Occipital lobe (tissue), 2 donors: ENCODE measurements around a stretch of chr17.

GRCh38 chr17:17693037-17694235, 12.2 kb downstream of the RAI1 start:
- RAMPAGE, long total RNA: no peak

GRCh38 chr17:17696714-17697796, 15.8 kb downstream of the RAI1 start:
- RAMPAGE, long total RNA: no peak

- RAMPAGE, long total RNA: no peak
Observed at GRCh38 chr17:17738772-17739368, 57.6 kb downstream of the RAI1 start.

DNA sequence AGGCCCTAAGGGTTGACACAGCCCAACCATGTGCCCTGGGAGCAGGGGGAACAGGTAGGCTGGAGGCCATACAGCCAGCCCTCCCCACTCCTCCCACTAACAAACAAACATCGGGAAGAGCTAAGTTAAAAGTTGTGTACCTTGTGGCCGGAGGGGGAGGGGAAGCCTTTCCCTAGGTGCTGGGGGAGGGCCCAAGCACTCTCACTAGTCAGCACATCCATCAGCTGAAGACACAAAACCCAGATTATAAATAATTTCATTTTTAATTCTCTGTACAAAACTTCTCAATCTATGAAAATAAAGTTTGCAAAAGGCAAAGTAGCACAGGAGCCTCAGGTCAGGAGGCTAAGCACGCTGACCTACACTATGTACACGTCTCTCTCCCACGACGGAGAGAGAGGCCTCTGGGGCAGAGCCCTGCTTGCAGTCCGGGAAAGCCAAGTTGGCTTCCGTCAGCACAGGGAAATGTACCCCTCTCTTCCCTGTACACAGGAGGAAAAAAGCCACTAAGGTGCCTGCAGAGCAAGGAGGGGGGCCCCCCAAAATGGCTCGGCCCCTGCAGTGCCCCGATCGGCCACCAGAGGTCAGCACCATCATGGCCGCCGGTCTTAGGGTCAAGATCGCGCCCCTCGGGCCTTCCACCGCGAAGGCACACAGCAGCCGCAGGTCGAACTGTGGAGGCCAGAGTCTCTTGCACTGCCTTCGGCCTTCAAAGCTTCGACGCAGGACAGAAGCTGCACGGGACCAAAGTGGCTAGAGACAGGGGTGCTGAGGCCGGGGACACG, 24.8 kb downstream of the SREBF1 start:
- RAMPAGE, long total RNA: no peak

DNA sequence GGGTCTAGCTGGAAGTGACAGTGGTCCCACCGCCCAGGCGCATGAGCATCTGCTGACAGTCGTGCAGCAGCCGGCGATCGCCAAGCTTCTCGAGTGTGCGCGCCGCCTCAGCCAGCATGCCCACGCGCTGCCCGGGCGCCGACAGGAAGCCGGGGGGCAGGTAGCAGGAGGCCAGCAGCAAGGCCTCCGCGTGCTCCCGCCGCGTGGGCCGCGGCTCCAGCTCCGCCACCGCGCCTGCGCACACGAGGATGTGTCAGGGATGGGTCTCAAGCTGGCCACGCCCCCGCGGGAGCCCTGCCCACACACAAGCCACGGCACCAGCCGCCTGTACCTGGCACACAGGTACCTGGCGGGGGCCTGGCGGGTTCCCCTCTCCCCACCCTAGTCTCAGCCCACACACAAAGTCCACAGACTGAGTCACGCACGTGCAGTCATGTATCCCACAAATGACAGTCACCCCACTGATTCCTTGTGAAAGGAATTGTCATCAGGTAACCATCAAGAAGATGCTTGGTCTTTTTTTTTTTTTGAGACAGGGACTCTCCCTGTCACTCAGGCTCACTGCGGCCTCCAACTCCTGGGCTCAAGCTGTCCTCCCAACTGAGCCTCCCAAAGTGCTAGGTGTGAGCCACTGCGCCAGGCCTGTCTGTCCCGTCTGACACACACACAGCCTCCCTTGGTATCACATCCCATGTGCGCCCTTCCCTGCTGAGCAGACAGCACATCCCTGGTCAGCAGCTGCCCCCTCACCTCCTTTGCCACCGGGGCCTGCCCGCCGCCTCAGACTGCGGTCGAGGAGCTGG, 24.0 kb downstream of the SREBF1 start:
- RAMPAGE, long total RNA: no peak

DNA sequence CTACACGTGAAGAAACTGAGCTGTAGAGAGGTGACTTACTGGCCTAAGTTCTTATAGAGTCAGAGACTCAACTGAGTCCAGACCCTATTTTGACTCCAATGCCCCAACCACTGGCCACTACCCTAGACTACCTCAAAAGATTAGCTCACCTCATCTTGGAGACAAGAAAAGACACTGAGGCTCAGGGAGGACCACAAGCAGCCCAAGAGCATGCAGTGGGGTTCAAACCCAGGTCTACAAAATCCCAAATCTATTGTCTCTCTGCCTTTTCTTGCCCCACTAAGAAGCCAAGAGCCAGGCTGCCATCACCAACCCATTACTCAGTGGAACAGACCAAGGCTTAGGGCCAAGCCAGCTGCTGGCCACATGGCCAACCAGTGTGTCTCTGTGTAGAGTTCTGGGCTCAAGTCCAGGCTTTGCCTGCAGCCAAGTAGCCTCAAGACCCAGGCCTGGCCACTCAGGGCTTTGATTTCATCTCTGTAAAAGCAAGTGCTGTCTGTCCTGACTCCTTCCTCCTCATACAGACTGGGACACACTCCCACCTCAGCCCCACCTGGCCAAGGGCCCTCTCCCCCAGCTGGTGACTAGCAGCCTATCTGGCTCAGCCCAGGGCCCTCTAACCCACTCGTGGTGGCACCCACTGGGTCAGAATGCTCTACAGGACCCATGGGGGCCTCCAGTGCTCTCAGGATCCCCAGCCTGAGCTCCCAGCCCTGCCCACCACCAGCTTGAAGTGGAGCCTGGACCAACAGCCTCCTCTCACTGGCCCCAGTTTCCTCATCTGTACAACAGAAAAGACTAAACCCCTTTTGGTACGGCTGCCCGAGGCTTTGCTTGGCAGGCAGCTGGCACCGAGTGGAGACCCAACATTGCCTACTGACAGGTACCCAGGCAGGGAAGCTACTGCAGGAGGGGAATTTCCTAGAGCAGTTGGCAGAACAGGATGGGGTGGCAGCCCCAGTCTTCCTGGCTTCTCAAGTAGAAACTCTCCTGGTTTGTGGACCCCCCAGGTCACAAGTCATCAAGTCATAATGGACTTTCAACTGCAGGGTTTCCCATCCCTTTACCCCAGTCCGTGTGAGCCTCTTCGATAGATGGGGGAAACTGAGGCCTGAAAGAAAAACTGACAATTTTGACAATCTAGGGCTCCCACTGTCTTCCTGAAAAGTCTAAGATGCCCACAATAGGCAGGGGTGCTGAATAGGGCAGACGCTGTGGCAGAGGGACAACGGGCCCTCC, 14.4 kb downstream of the SREBF1 start:
- RAMPAGE, long total RNA: no peak

GRCh38 chr17:17842987-17843626, 6.3 kb upstream of the SREBF1 start:
- RAMPAGE, long total RNA: no peak

- RAMPAGE, long total RNA: no peak
Observed at GRCh38 chr17:17928767-17929361, 43.3 kb downstream of the TOM1L2 start.

DNA sequence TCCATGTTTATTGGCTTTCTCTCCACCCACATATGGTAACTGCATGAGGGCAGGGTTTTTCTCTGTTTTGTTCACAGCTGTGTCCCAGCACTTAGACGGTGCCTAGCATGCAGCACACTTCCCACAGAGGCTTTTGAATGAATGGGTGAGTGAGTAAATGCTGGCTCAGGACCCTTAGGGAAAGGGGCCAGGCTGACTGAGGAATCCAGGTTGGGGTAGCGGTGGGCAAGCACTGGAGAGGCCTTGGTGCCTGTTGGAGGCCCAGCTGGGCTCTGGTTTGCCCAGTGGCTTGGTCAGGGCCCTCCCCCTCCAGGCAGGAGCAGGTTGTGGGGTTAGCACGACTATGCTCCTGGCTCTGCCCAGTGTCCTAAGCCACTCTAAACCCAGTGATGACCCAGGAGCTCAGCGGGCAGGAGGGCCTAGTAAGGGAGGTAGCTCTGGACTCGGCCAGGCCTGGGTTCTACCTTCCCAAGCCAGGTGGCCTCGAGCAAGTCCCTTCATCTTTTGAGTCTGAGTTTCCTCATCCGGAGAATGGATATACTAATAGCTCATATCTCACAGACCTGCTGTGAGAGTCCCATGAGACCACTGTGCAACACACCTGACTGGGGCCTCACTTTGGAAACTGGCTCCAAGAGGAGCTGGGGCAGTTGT, 7.5 kb downstream of the MYO15A start:
- RAMPAGE, long total RNA: no peak

DNA sequence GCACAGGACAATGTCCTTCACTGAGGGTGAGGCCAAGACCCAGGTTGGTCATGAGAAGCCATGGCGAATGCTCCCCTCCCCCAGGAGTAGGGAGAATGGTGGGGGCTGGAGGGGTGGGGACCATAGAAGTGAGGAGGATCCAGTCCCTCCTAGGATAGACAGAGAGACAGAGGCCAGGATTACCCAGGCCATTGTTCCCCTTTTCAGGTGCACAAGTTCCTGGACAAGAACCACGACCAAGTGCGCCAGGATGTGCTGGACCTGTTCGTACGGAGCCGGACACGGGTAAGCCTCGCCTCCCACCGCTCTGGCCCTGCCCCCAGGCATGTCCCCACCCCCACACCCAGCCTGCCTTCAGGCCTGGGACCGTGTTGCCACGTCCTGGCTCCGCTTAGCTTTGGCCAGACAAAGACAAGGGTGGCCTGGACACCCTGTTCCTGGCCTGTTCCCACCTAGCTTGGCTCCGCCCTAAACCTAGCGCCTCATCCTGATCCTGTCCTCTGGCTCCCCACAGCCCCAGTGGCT, 30.8 kb downstream of the MYO15A start:
- RAMPAGE, long total RNA: no peak

GRCh38 chr17:18157972-18158722, 25.5 kb upstream of the ALKBH5 start:
- RAMPAGE, long total RNA: no peak

DNA sequence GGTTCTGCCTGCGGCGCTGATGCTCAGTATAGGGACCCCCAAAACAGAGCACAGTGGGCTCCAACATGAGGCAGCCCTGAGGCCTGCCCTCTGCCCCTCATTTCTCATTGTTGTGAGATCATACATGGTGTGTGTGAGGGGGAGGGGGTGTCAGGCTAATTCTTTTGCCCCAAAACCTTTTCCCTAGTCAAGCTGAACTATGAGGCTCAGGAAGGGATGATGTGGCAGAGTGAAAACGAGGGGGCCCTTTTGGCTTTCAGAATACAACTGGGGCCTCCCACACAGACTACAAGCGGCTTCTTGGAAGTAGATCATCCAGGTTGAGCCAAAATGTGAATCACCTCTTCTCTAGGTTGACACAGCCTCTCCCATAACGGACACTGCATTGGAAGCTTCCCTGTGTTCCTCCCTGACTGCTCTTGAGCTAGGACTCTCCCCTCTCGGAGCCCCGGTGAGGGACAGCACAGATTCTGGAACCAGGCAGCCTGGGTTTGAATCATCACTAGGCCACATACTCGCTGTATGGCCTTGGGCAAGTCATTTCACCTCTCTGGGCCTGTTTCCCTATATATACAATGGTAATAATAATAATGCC, 2.3 kb upstream of the ALKBH5 start:
- RAMPAGE, long total RNA: no peak

DNA sequence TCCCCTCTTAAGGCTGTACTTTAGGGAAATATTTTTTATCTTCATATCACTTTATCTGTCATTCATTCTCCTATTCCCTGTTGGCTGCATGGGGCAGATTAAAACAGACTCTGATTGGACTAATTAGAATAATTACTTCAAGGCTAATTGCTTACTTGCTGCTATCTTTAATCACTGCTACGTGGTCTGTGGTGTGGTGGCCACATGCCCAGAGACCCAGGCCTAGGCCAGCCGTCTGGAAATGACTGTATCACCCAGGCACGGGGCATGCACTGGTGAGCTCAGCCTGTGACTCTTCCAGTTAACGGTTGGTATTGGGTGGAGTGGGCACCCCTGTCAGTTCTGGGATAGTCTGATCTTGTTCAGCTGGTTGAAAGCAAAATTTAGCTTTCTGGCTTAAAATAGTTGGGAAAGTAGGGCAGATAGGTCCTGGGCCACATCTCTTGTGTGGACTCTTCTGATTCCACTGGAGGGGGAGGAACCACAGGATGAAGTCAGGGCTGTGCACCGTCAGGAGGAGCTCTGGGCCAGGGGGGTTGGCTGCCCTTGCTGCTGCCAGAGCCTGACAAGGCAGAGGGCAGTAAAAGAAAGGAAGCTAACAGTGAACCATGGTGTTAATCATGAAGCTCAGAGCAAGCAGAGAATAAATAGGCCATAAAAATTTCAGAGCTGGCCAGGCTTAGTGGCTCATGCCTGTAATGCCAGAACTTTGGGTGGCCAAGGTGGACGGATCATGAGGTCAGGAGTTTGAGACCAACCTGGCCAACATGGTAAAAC, 4.7 kb downstream of the ALKBH5 start:
- RAMPAGE, long total RNA: no peak

GRCh38 chr17:18208067-18209039, 17.1 kb upstream of the LLGL1 start:
- RAMPAGE, long total RNA: no peak

DNA sequence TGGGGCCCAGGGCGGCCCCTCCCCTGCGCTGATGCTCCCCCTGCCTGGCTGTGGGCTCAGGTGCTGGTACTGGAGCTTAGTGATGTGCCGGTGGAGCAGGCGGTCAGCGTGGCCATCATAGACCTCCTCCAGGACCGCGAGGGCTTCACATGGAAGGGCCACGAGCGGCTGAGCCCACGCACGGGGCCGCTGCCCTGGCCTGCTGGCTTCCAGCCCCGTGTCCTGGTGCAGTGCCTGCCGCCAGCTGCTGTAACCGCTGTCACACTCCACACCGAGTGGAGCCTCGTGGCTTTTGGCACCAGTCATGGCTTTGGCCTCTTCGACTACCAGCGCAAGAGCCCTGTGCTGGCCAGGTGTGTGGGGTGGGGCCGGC, 12.0 kb downstream of the LLGL1 start:
- RAMPAGE, long total RNA: no peak

GRCh38 chr17:18262369-18263255, 2.1 kb downstream of the MIEF2 start:
- RAMPAGE, long total RNA: no peak

- RAMPAGE, long total RNA: no peak
Observed at GRCh38 chr17:18264058-18264784, 3.8 kb downstream of the MIEF2 start.

DNA sequence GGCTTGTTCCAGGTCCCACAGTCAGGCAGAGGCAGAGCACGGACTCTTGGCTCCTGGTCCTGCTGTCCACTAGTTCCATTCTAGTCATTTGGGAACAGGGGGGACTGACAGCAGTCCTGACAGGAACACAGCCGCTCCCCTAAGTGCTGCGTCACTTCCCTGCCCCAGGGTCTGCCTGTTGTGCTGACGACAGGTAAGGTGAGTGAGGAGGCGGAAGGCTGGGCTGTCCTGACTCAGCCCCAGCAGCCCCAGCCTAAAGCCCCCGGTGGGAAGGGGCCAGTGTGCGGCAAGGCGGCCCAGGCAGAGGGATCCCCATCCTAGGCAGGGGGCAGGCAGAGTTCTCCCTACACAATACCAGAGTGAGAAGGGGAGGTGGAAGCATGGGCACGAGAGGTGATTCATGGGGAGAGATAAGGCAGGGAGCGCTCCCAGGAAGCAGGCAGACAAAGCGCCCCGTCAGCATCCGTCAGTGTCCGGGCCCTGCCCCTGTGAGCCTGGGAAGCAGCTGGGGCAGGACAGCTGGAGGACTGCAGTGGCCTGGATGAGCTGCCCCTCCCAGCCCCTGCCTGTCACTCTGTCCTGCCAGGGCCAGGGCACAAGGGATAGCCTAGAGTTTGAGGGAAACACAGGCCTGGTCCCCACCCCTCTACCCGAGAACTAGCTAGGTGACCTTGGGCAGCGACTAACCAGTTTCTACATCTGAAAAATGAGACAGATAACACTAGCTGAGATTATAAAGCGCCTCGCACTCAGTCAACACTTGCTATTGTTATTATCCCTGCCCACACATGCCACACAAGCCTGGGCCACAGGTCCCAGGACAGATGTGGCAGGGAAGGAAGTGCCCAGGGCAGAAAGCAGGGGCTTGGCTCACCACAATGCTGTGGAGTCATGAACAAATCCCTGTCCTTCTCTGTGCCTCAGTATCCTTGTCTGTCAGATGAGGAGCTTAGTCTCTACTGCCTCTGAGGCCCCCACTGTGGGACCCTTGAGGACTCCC, 3.9 kb downstream of the FAM83G start:
- RAMPAGE, long total RNA: no peak

GRCh38 chr17:19189964-19190522, 47.1 kb upstream of the EPN2 start:
- RAMPAGE, long total RNA: no peak

- RAMPAGE, long total RNA: no peak
Observed at GRCh38 chr17:19337709-19338515, 24.6 kb downstream of the B9D1 start.